Mesenchymal stem cell of Wharton's jelly (primary cell): ENCODE results near the genes SSX4B, ERAS, PLP2 and GAGE13.

- CAGE, long polyA plus RNA: no peak
These were observed at the start of gene SSX4B for GRCh38 chrX:48411845-48412187. Gene SSX4B, minus strand, starts transcription at chrX:48411960.

GRCh38 chrX:48466753-48467908 is 2.9 kb downstream of the SLC38A5 start:
- CAGE, long polyA plus RNA: no peak

DNA sequence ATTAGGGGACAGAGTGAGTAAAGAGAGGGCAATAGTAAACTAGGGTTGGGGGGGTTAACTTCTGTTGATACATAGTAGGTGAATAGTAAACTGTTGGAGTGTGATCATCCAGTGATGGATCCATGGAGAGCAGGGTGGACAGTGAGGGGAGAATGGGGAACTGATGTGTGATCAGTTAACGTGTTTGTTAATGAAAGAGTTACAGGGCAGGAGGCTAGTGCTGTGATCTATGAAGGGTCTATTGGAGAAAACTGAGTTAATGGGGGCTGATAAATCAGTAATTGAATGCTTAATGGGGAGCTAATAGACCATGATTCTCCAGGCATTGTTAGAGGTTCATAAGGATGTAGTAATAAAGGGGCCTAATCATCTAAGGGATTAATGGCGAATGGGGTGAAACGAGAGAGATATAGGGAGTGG is 1.1 kb downstream of the FTSJ1 start:
- CAGE, long polyA plus RNA: no peak

DNA sequence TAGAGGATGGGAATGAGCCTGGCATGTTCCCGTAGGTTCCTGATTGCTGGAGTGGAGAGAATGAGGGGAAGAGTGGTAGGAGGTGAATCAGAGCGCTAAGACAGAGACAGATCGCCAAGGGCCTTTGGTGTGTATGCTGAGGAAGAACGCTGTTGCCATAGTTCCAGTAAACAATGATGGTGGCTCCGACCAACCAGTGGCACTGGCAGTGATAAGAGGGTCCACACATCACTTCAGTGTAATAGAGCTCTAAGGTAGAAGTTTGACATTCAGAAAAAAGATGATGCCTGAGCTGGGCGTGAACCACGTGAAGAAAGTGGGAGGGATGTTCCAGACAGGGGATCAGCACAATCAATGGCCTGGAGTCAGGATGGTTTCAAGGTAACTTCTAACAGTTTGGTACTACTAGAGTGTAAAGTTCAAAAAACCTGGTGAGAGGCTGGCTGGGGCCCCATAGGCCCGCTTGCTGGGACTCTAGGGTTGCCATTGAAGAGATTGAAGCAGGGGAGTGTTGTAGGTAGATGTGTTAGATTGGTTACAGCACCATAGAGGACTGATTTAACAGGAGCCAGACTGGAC is 1.1 kb downstream of the TBC1D25 start:
- CAGE, long polyA plus RNA: no peak

DNA sequence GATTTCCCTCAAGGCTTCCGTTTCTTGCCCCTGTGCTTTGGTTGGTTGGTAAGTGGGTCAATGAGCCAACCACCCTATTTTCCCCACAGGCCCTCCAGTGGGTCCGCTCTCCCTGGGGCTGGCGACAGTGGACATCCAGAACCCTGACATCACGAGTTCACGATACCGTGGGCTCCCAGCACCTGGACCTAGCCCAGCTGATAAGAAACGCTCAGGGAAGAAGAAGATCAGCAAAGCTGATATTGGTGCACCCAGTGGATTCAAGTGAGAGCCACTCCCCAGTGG is 3.0 kb downstream of the WAS start:
- CAGE, long polyA plus RNA: no peak

GRCh38 chrX:48826152-48826728 is at the start of gene ERAS:
Gene ERAS, plus strand, starts transcription at chrX:48826513.
- CAGE, long polyA plus RNA: no peak

DNA sequence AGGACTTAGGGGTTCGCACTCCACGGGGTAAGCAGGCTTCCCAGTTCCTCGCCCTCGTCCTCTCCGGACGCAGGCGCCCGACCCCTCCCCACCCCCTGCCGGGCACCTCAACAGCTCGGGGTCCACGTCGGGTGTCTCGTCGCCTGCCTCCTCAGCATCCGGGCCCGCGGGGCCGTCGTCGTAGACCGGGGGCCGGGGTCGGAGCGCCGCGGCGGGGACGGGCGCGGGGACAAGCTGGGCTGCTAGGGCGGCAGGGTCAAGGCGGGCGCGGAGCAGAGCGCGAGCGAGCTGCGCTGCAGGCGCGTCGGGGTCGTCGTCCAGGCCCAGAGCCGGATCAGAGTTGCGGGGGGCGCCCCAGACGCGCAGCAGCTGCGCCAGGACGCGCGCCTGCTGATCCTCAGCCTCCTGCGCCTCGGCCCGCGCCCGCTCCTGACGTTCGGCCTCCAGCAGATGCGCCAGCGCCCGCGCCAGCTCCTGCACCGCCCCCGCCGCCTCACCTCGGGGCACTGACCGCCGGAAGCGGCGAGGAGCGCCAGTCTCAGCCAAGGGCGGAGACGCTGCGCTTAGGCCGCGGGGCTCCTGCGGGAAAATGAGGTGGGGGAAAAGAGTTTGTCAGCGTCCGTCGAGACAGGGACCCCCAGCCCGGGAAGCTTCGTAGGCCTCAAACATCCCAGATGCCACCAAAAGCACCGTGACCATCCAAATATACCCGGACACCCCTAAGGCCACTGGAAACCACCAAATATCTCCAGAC is 3.5 kb downstream of the PCSK1N start:
- CAGE, long polyA plus RNA: no peak

GRCh38 chrX:48970972-48971642 is 537 bp downstream of the KCND1 start:
- CAGE, long polyA plus RNA: no peak

DNA sequence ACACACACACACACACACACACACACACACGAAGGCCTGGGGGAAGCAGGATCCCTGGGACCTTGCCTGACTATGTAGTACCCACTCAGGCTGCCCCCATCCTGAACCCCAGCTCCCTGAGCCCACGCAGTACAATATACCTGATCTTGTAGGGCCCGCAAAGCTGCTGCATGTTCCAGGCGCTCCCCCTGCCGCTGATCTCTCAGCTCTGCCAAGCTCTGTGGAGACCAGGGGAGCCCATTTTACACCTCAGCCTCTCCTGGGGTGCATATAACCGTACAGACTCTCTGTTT is 14.1 kb downstream of the GRIPAP1 start:
- CAGE, long polyA plus RNA: no peak

DNA sequence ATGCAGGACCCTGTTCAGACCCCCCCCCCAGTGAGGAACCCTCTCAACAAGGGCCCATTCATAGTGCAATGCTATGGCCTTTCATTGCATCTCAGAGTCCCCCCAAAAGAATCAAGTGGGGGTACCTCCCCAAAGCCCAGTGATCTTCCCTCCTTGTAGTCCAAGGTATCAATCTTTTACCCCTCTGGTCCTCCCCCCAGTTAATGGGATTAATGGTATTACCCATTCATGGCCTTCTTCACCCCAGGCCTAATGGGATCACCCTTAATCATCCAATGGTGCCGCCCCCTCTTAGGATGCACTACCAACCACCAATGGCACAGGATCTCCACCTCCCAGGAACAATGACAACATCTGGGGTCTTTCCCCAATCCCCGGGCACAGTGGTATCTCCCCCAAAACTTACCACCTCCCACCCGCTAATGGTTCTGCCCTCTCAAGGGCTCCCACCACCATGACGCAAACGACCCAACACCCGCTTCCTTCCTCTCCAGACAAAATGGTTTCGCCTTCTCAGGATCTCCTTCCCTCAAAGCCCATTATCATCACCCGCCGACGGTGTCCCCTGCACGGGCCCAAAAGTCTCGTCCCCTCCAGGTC is 626 bp downstream of the GRIPAP1 start:
- CAGE, long polyA plus RNA: no peak

DNA sequence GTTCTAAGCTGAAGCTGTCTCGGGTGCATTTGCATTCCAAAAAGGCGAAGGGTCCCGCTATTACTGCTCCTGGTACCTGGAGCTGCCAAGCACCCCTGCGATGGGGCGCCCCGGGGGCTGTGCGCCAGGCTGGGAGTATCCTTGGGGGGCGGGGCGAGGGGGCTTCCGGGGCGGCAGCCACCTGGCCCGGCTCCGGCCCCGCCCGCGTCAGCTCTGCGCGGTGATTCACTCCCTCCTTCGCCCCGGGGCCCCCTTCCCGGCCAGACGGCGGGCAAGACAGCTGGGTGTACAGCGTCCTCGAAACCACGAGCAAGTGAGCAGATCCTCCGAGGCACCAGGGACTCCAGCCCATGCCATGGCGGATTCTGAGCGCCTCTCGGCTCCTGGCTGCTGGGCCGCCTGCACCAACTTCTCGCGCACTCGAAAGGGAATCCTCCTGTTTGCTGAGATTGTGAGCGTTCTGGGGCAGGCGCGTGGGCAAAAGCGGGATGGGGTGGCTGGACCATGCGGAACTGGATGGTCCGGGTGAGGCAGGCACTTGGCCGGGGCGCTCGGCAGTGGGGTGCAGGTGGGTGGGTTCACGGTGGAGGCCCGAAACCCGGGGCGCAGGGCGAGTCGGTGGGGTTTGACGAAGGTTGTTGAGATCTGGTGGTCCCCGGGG is at the start of gene PLP2:
Gene PLP2, plus strand, starts transcription at position 253 of the 661 bp plus-strand sequence.
- CAGE, long polyA plus RNA: start-site peak on the plus strand centred at position 242 of the sequence, 102 bp wide, 870 and 3,535 reads in 2 replicates

- CAGE, long polyA plus RNA: no peak
These were observed 6.6 kb downstream of the PRICKLE3 start for GRCh38 chrX:49179471-49180054.

DNA sequence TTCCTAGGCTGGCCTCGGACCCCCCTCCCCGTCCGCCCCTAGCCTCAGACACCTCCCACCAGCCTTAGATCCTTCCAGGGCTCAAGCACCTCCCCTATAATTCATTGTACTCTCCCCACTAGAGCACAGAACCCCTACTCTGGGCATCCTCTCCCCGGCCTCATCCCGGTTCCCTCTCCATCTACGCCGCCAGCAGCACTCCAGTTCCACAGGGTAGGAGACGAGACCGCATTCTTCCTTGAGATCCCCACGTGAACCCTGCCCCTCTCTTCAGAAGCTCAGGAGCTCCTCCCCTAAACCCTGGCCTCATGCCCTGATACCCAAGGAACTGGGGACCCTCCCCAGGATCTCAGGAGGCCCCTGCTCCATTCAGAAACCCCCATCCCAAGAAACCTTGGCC is 1.2 kb downstream of the PRICKLE3 start:
- CAGE, long polyA plus RNA: no peak

DNA sequence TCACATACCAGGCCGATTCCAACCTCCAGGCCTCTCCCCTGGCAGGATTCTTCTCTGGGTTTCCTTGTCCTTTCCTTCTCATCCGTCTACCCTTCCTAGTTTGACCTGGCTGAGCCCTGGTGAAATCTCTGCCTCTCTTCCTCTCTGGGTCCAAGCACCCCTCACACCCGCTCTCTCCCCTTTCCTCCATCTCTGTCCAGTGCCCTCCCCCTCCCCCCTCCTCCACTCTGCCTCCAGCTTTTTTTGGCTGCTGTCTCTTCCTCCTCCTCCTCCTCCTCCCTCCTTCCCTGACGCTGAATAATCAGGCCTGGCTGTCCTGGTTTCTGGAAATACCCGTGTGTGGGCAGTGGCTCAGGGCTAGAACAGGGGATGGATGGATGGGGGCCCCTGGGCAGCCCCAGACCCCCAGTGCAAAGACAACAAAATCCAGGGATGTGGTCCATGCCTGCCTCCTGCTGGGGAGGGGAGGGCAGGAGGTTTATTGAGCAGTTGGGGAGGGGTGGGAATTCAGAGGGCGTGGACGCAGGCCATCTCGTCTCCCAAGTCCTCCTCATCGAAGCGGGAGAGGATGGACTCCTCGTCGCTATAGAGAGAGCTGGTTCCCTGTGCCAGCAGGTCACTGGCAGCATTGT is 4.8 kb upstream of the SYP start:
- CAGE, long polyA plus RNA: no peak

DNA sequence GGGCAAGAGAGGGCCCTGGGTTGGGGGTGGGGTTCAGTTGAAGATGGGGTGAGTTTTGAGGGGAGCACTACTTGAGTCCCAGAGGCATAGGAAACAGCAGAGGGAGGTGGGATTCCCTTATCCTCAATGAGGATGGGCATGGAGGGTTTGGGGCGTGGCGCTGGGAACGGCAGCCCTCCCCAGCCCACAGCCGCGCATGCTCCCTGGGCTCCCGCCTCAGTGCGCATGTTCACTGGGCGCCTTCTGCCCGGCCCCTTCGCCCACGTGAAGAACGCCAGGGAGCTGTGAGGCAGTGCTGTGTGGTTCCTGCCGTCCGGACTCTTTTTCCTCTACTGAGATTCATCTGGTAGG is at the start of gene GAGE13:
Gene GAGE13, plus strand, starts transcription at position 239 of the 351 bp plus-strand sequence.
- CAGE, long polyA plus RNA: no peak

GRCh38 chrX:50111556-50112148 is 89.2 kb downstream of the AKAP4 start:
- CAGE, long polyA plus RNA: no peak

- CAGE, long polyA plus RNA: no peak
These were observed 124.0 kb upstream of the DGKK start for GRCh38 chrX:50594538-50595022.

- CAGE, long polyA plus RNA: no peak
These were observed 898 bp downstream of the GSPT2 start for GRCh38 chrX:51744109-51744571.

DNA sequence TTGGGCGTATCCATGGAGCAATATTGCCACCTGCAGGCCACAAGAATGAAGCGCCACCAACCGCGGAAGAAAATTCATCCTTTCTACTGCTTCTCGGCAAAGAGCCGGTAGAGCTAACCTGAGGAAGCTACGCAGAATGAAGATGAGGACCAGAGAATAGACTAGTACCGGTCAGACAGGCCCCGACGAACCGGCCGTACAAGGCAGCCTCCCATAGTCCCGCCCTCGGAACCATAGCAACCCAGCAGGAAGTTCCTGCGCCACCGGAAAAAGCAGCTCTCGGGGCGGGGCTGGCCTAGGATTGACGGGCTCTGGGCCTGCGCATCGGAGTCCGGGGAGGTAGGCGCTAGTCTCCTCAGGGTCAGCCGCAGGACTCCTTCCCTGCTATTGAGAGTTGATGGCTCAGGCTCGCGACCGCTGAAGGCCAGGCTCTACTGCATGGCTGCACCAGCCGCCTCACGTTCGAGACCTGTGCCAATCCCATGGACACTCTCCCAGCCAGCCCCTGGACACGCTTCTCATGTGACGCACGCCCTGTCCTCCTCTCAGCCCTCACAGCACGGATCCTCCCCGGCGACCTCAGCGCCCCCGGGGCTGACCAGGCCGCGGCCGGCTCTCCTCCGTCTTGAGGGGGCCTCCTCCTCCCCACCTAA is 77.1 kb downstream of the MAGED4 start:
- CAGE, long polyA plus RNA: no peak

DNA sequence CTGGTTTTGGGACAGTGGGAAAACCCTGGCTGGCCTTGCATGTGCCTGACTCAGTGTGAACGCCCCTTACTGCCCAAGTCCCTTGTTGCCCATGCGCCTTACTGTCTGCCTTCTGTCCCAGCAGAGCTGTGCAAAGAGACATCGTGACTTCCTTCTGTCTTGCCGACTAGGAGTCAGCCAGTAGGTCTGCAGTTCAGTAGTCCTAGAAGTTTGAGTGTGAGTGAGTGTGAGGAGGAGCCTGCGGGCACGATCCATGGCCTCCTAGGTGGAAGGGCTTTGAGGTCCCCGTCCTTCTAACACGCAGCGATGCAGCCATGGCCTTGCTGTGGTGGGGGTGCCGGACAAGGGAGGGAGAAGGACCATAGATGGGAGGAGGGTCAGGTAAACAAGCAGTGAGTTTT is 372 bp upstream of the XAGE2 start:
- CAGE, long polyA plus RNA: no peak